Retinal pigment epithelial cell (primary cell): ENCODE measurements around a stretch of chr11.

GRCh38 chr11:130426201-130426637, 2.2 kb downstream of the ADAMTS8 start:
- RRBS = no CpG with 5 or more reads among the region's 5 CpGs

DNA sequence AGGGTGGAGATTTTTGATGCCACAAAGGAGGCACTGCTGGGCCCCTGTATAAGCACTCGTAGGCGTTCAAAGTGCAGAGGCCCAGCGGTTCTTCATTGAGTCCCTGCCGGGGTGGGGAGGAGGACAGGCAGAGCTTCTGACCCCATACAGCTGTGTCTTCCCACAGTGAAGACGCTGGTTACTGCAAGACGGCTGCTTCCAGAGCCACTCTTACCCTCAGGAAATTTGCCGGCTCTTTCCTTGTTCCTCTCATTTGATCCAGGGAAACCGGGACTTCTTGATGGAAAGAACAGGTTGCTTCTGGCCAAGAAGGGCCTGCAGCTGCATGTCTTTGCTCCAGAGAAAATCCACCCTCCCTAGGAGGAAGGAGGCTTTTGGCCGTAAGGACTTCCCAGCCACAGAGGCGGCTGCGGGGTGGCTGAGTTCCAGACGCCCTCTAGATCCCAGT, 9.3 kb downstream of the ADAMTS15 start:
- RRBS = 100% methylated on average over 1 of the region's 12 CpGs

DNA sequence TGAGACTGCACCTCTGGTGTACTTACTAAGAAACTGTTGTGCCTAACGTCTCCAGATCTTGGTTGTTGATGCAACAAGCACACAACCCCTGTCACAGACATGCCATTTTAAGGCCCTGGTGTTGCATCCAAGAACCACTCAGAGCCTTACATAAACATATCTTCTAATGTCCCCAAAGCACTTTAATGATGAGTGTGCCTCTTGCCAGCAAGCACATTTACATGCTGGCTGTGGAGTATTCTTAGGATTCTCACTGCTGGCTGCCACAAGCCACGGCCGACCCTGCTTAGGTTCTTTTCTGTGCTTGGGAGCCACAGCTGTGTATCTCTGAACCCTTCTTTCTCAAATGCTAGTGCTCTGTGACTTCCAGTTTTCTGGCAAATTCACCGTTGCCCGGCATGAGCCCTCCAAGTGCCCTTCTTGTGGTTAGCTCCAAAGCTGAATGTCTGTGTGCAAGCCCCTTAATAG, 201.4 kb downstream of the ADAMTS15 start:
- RRBS = no CpG with 5 or more reads among the region's 5 CpGs

GRCh38 chr11:130792521-130792733, 123.9 kb downstream of the SNX19 start:
- RRBS = no CpG with 5 or more reads among the region's 3 CpGs

DNA sequence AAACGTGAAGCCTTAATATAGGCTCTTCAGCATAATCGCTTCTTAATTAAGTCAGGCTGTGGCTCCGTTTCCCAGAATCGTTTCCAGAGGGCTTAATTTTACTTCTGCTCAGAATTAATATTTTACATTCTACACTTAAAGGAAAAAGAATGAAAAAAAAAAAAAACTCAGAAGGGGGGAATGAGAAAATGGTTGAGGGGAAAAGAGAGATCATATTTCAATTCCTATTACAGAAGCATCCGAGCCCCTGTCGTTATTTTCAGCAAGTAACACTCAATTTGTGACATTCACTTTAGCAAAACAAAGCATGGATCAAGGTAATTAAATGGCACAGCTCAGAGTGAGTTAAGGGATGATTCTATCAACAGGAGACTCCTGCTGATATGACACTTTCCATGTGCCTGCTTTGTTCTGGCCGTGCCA, 272.5 kb downstream of the NTM start:
- RRBS = no CpG with 5 or more reads among the region's 7 CpGs

DNA sequence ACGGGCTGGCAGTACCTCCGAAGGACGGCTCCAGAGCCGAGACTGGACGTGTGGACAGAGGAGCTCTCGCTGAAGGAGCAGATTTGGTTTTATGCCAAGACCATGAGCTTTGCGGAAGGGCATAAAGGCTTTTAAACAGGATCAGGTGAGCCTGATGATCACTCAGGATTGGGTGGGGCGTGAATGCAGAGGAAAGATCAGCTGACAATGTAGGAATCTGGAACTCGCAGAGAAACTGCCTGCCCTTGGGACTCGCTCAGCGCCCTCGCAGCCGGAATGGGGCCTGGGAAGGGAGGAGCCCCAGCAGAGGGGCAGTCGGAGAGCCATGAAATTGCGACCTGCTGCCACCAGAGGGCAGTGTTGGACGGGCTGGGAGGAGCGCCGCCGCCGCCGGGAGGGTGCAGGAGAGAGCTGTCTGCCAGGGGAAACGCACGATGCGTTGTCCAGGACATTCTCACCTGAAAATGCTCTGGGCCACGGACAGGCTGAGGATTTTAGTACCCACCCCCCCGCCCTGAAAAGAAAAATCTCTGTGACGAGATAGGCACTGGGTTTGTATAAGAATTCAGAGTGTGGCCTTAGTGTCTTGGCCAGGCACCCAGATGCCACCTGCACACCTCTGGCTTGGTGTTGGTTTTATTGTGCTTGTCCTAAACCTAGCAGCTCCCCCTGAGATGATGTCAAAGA, 324.4 kb downstream of the NTM start:
- RRBS = no CpG with 5 or more reads among the region's 27 CpGs

DNA sequence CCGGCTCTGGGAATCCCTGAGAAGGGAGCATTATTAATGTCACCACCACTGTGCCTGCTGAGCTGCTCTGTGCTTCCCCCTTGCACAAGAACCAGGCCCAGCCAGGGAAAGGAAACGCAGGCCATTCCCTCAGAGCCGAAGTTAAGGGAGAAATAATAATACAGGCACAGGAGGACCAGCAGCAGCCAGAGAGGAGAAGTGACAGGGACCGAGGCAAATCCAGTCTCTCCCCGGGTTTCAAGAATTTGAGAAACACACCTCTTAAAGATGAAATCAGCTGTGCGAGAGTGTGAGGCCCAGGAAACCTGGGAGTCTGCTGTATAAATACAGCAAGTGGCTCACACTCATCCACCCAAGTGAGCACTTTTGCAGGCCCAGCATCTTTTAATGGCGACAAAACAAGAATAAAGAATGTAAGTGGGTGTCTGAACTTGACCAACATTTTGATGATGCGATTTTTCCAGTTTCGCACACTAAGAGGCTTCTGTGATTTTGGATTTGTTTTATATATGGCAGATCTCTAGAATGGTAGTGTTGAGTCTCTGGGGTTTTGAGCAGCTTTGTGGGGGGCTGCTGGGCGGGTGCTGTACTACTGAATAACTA, 539.3 kb downstream of the NTM start:
- RRBS = no CpG with 5 or more reads among the region's 10 CpGs

- RRBS = no CpG with 5 or more reads among the region's 6 CpGs
These were observed 478.9 kb downstream of the OPCML start for GRCh38 chr11:133053338-133053824.

- RRBS = no CpG with 5 or more reads among the region's 12 CpGs
These were observed 369.7 kb downstream of the OPCML start for GRCh38 chr11:133162590-133162976.

DNA sequence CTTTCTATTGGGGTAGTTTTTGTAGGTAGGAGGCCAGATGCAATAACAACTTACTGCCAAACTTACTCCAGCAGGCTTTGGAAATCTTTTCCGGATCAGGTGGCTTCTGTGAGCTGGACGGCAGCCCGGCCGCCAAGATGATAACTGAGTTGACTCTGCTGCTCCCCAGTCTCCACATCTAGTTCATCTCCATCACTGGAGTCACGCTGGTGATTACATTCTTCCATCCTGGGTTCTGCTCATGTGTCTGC, 121.2 kb upstream of the OPCML start:
- RRBS = no CpG with 5 or more reads among the region's 5 CpGs

DNA sequence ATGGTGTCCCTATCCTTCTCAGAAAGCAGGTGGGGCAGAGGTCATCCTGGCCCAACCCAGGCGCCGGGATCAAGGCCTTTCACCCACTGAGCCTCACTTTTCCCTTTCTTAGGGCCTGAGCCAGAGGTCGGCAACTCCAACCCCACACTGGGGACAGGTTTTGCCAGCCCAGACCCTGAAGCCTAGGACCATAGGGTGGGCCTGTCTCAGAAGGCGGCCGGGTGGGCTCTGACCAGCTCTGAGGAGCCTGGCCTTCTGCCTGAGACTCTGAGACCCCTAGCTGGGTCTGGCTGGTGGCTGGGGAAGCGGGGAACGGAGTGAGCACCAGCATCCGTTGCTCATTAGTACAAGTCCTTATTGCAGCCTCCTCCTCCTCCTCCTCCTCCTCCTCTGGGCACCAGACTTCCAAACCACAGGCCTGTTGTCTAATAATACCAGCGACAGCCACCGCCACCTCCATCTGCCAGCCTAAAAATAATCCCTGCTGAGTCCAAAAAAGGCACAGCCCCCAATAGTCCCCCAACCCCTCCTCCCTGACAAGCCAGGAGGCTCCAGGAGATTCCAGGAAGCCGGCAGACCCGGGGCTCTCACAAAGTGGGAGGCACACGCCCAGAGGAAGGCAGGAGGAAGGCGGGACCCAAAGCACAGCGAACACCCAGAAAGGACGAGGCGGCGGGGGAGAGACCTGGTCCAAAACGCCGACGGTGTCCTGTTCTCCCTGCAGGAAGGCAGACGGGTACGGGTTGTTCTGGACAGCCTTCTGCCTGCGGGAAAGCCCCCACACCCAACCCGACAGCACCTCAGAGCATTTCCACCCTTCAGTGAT, 6.1 kb downstream of the IGSF9B start:
- RRBS = no CpG with 5 or more reads among the region's 25 CpGs

- RRBS = 58% methylated on average over 6 of the region's 26 CpGs
These were observed 36.2 kb upstream of the JAM3 start for GRCh38 chr11:134032495-134033315.

- RRBS = no CpG with 5 or more reads among the region's 8 CpGs
These were observed 1.7 kb downstream of the JAM3 start for GRCh38 chr11:134070389-134071136.

DNA sequence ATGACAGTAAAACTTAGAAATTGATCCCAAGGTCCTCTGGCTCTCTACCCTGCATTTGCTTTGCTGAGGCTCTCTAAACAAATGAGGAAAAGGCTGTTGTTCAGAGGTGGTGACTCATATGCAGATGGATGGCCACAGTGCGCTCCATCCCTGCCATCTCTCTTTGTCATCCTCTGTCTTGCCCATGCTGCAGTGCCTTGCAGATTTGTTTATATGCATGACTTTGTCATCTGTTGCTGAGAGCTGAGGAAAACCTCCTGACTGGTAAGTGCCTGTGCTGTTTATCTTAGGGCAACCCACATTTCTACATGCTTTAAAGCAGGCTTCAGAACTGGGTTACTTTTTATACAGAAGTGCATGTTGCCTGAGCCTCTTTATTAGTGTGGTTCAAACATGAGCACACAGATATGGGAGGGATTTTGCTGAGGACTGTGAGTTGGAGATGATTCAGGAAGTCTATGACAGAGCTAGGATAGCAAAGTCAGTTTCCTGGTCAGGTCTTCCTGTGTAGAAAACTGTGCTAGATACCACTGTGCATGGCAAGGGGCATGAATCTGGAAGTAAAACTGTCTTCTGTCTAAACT, 57.4 kb downstream of the JAM3 start:
- RRBS = no CpG with 5 or more reads among the region's 1 CpG

- RRBS = no CpG with 5 or more reads among the region's 16 CpGs
These were observed 70.0 kb downstream of the NCAPD3 start for GRCh38 chr11:134153700-134154326.

GRCh38 chr11:134236450-134237593, 12.4 kb downstream of the VPS26B start:
- RRBS = no CpG with 5 or more reads among the region's 14 CpGs

DNA sequence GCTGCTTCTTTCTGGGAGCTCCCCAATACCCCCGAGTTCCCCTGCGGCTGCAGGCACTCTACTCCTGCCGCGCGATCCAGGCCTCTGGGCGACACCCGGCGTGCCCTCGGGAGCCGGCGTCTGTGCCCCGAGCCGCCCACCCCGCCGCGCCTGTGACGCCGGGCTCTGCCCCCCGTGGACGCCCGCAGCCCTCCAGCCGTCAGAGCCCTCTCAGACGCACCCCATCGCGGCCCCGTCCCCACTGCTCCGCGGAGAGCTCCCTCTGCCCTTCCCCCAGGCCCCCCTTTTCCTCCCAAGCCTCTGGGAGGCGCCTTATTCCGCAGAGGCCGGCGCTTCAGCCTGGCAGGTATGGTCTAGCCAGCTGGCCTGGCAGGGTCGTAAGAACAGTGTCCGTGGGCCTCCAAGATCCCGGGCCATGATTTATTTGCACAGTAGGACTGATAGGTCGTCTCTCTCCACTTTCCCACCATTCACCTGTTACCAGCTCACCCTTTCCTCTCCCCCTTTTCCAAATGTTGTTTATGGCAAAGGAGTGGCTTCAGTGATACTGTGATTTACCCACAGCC, 558 bp downstream of the GLB1L2 start:
- RRBS = 2% methylated on average over 14 of the region's 36 CpGs

- RRBS = no CpG with 5 or more reads among the region's 15 CpGs
These were observed 2.2 kb downstream of the B3GAT1 start for GRCh38 chr11:134409562-134410476.

DNA sequence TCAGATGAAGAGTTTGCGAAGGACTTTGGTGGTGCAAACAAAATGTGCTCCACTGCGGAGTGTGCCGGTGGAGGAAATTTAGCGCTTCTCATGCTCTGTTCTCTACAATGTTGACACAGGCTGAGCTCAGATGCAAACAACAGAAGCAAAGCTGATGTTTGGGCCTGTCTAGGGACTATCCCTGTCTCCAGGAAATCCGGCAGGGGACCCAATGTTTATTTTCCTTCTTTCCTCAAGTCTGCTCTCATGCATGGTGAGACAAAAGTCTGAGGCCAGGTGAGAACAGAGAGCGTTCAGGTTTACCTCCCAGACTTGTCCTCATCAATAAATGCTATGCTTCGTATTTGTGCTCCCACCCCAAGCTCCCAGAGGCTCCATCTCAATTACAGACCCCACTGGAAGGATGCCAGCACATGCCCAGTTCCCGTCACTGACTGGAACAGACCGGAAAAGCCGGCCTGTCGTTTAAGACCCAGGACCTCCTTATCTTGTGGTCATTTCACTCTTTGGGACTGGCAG, 105.7 kb upstream of the B3GAT1 start:
- RRBS = no CpG with 5 or more reads among the region's 11 CpGs